Endometrial microvascular endothelial cells (primary cell): ENCODE results near the genes DAGLA and MYRF.

GRCh38 chr11:61297651-61298323, 2.7 kb upstream of the VWCE start:
- RAMPAGE, long total RNA: no peak

DNA sequence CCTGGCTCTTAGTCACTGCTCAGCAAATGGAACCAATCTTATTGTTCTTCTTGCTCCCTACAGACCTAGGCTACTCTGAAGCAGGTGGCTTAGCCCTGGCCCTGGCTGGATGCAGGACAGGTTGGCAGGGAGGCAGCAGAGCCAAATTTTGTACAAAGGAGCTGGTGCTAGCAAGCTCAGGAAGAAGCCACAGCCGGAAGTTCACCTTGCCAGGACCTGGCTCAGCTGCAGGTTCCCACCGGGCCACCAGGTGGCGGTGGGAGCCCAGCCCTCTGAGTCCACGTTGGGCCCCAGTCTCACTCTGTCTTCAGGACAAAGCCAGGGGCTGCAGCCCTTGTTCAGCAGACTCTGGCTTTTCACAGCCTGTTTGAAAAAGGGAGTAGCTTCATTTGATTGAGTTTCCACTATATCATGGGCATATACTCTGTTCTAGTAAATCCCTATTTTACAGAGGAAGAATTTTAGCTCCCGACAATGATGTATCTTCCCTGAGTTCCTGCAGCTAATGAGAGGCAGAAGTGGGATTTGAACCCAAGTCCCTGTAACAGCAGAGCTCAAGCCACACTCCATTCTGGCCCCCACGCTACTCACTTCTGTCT, 3.2 kb downstream of the TKFC start:
- RAMPAGE, long total RNA: no peak

DNA sequence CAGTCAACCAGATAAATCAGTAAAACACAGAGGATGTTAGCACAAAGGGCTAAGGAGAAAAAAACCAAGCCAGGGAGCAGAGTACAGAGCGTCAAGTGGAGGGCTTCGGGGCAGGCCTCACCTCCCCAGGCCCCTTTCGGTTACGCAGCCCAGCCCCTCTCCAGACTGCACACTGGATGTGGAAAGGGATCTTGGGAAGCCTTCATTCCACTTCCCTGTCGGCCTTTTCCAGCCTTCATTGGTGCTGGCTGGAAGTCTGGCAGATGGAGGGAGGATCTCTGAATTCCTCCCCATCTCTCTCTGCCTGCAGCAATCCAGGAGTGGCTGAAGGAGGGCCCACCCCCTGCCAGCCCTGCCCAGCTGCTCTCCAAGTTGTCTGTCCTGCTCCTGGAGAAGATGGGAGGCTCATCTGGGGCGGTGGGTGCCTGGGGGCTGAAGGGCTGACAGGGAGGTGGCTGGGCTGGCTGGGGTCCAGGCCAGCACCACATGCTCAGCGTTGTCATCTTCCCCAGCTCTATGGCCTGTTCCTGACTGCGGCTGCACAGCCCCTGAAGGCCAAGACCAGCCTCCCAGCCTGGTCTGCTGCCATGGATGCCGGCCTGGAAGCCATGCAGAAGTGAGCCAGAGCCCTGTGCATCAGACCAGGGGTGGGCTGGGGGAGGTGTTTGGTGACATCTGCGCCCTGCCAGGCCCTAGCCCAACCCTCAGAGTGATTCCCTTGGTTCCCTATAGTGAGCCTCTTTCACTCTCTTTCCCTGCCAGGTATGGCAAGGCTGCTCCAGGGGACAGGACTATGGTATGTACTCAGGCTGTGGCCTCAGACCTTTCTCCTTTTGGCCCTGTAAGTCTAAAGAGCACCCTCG, 12.2 kb downstream of the TKFC start:
- RAMPAGE, long total RNA: no peak

- RAMPAGE, long total RNA: no peak
Measured at GRCh38 chr11:61472823-61473278, 8.1 kb upstream of the PPP1R32 start.

- RAMPAGE, long total RNA: no peak
Measured at GRCh38 chr11:61530735-61531711, 22.5 kb downstream of the LRRC10B start.

DNA sequence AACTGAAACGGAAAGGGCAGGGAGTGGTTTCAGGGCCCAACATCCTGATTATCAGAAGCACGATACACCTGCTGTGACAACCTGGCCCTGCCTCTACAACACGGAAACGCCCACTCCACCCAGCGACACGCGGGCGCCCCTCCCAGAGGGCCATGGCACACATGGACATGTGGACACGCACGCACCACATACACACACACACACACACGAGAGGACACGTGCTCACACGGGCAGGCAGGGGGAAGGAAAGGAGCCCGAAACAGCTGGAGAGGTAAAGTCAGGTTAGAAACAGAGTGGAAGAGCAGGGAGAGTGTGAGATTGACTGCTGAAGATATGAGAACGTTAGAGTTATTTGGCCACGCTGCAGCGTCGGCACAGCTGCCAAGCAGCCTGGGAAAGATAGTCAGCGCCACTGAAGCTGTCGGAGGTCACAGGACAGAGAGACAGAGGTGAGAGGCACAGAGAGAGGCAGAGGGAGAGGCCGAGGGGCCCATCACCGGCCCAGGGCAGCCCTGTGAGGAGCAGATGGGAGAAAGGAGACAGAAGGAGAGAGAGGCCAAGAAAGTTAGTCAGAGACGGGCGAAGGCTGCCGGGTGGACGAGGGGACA, 26.2 kb downstream of the LRRC10B start:
- RAMPAGE, long total RNA: no peak

DNA sequence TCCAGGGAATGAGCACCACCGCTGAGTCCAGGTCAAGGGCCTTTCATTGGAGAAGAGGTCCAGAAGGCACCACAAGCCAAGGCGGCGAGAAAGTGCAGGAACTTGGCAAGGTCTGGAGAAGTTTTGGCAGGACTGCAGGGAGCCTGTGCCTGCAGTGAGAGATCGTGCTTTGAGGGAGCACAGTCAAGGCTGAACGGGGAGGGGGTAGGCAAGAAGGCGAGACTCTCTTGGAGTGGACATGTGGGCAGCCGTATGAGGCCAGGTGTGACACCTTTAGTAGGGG, 30.4 kb downstream of the LRRC10B start:
- RAMPAGE, long total RNA: no peak

- RAMPAGE, long total RNA: no peak
Measured at GRCh38 chr11:61553605-61554071, 27.2 kb downstream of the SYT7 start.

DNA sequence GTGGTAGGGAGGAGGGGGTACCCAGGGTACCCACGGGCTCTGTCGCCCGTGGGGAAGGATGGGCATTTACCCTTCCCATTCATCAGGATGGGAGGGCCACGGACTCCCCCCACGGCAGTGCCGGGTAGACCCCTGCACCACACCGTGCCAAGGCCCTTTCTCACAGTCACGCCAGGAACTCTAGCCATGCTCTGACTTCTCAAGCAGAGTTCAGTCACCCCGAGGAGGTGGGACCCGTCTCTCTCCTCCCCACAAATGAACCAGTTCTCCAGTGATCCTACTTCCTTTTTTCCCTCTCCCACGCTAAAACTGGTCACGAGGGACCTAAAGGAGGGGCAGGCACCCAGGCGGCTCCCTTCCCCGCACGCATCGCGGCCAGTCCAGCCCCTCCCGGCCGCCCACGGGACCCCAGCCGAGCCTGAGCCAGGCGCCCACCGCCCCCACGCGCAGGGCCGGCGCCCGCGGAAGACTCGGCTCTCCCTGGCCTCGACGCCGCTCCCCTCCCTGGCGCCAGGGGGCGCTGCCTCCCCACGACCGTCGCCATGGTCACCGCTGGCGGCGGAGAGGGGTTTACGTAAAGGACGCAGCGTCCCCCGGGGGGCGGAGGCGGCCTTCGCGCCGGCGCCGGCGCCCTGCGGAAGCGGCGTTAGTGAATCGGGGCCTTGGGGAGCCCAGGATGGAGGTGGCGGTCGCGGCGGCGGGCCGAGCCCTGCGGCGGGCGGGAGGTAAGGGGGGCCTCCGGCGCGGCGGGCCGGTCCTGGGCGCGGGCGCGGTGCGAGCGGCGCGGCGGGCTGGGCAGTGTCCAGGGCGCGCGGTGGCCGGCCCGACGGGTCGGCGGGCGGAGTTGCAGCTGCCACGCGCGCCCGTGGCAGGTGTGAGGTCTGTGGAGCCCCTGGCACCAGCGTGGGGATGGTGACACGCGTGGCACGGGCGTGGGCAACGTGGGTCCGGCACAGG, at the start of gene DAGLA:
DAGLA (plus strand) TSS at position 612 of the 957 bp plus-strand sequence.
- RAMPAGE, long total RNA: no peak

GRCh38 chr11:61696977-61697592, 16.9 kb downstream of the DAGLA start:
- RAMPAGE, long total RNA: no peak

DNA sequence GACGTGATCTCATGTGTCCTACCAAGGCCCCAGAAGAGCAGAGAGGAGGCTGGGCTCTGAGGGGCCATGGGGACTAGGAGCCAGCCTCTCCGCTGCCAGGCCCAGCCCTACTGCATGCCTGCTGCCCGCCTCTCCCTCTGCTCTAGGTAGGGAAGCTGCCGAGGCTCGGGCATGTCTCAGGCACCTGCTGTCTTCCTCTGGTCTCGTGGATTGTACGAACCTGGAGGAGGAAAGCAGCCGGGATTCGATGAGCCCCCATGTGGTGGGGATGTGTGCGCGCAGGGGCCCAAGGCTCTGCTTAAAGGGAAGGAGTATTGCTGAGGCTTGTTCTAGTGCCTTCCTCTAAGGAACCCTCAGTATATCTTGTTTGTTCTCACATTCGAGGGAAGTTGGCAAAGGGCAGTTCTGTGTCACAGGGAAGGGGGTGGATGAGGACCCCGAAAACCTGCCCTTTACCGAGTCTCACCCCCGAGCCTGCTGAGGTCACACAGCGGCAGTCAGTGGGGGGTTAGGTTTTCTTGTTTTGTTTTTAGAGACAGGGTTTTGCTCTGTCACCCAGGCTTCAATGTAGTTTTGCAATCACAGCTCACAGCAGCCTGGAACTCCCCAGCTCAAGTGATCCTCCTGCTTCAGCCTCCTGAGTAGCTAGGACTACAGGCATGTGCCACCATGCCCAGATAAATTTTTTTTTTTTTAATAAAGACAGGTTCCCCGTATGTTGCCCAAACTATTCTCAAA, 21.2 kb downstream of the DAGLA start:
- RAMPAGE, long total RNA: no peak

DNA sequence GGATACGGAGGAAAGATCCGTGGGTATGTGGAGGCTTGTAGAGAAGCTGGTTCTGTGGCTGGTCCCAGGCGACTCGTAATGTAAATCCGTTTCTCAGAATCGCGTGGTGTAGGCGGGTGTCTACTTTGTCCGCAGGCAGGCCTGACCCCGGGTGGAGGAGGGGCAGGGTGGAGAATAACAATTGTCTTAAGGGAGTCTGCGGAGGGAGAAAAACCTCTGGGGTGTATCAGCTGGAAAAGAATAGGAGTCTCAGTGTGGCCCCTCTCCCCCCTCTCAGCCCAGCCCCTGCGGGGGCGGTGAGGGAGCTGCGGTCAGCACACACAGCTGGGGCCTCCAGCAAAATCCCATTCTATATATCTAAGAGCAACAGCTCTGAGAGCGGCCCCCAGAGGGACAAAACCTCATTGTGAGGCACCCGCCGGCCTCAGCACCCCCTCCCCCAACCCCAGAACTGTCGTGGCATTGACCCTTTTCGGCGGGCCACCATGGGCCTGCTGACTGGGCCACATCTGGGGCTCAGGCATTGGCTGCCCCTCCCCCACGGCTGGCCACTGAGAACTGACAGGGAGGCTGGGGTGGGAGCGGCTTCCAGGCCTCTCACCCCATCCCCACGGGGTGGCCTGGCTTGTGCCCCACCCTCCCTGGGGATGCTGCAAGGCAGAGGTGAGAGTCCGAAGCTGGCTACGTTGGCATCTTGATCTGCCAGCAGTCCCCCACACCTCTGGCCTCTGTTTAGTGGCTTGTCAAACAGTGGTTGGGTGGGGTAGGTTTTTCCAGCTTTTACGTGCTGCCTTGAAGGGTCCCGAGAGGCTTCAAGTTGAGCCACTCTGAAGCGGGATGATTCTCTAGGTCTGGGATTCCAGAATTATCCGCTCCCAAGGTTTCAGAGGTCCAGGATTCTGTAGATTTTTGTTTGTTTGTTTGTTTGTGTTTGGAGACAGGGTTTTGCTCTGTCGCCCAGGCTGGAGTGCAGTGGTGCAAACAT, 2.6 kb upstream of the MYRF start:
- RAMPAGE, long total RNA: no peak

DNA sequence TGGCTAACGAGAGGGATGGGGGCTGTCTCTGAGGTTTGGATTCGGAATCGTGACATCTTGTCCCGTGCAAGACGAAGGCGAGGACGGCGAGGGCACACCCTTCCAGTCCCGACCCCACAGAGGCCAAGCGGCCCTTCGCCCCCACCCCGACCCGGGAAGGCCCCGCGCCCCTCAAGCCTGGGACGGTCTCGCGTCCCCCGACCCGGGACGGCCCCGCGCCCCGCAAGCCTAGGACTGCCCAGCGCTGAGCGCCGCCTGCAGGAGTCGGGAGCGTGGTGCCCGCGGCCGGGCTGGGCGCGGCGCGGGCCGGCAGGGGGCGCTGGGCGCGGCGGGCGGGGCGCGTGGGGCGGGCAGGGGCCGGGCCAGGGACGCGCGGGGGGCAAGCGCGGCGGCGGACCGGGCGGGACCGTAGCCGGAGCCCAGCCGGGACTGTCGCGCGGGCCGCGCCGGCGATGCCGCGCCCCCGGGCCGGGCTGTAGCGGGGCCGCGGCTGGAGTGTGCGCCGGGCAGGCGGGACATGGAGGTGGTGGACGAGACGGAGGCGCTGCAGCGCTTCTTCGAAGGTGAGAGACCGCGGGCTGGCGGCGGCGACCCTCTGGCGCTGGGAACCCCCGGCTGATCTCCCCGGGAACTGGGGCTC, at the start of gene MYRF:
MYRF (plus strand) TSS at position 409 of the 640 bp plus-strand sequence.
- RAMPAGE, long total RNA: no peak

- RAMPAGE, long total RNA: no peak
Measured at GRCh38 chr11:61861469-61862278, 29.7 kb downstream of the FADS3 start.

GRCh38 chr11:61907908-61908414, 9.4 kb downstream of the RAB3IL1 start:
- RAMPAGE, long total RNA: no peak

GRCh38 chr11:61959366-61960079, 7.9 kb downstream of the FTH1 start:
- RAMPAGE, long total RNA: no peak

GRCh38 chr11:61972412-61973301, 5.2 kb upstream of the FTH1 start:
- RAMPAGE, long total RNA: no peak

DNA sequence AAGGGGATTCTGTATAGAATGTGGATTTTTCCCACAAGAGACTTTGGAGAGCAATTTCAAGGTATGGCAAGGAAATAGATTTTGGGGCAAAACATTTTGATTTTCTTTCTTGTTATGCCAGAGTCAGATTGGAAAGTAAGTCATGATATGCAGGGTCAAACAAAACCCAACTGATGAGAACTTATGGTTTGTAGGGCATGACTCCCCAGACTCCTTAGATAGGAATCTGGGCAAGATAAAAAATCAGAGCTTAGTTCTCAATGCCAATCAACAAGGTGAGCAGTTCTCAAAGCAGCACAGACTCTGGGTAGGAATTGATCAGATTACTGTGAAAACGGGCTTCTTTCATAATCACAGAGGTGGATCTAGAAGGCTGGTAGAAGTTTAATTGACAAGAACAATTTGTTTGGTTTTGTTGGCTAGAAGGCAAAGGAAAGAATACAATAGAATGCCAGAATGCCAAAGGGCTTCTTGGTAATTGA, 78.1 kb upstream of the FTH1 start:
- RAMPAGE, long total RNA: no peak

GRCh38 chr11:62046717-62047366, 77.0 kb upstream of the INCENP start:
- RAMPAGE, long total RNA: no peak

GRCh38 chr11:62105097-62105561, 18.7 kb upstream of the INCENP start:
- RAMPAGE, long total RNA: no peak